Metastatic Breast Carcinoma in the Ovary (tissue), 3 donors: Measurements from ENCODE around the genes CCL22, CCL17, ADGRG3, KIFC3 and TEPP.

DNA sequence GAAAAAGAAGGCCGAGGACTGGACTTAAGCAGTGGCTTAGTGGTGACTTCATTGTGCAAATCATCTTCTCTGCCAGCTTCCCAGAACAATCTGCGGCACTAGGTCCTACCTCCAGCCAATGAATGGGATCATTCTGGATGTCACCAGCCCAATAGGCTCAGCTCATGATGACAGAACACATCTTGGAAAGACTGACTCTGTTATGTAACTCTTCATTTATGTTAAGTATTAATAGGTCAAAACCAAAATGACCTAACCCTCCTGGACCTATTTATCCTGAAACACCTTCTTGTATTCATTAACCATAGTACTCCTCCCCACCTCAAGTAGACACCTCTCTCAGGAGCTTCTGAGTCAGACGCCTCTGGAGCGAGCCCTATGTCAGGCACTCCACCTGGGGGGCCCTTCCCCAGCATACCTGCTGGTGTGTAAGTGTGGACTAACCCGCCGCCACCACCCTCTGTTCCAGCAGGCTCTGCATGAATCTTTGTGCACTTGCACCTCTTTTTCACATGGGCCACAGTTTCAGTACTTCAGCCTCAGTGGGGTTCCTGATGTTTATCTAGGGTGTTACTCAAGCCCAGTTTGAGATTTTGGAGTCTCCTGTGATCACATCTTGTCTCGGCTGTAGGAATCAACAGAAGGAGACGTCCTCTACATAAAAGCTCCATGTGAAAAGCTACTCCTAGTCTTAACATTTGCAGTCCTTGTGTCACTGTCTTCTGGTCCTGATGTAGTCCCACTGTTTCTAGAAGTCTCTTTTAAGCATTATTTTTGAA is 7.3 kb downstream of the ARL2BP start:
- PRO-cap, 3 experiments: no peak in any of the 3 experiments

GRCh38 chr16:57300370-57300913 is 16.0 kb upstream of the PLLP start:
- PRO-cap, 3 experiments: peak in 3 of 3 experiments; most common plus-strand start chr16:57300745 (in 1); most common minus-strand start chr16:57300567 (in 3)

- PRO-cap, 3 experiments: no peak in any of the 3 experiments
These were observed at the start of gene CCL22 for GRCh38 chr16:57358610-57359047. Gene CCL22, plus strand, starts transcription at chr16:57358783.

DNA sequence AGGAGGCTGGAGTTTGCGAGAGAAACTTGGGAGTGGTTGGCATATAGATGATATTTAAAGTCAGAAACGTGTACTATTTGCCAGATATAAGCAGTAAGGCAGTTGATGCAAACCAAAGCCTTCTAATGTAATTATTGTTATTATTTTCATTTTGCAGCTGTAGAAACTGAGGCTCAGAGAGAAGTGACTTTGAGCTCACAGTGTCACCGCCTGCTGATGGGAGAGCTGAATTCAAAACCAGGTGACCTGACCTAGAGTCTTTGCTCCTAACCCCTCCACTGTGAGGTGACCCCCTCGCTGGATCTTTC is at the start of gene CCL17:
Gene CCL17, plus strand, starts transcription at position 172 of the 308 bp plus-strand sequence.
- PRO-cap, 3 experiments: no peak in any of the 3 experiments

DNA sequence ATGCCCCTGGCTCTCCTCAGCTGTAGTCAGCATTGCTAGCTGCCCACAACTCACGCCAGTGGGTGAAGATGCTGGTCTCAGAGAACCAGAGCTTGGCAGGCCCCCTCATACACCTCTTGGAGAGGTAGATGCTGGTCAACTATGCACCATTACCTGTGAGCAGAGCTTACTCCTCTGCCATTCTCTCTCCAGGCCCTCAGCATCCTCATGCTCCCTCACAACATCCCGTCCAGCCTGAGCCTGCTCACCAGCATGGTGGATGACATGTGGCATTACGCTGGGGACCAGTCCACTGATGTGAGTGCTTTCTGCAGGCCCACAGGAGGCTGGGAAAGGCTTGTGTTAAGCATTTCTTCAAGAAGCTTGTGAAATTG is 4.4 kb upstream of the POLR2C start:
- PRO-cap, 3 experiments: no peak in any of the 3 experiments

DNA sequence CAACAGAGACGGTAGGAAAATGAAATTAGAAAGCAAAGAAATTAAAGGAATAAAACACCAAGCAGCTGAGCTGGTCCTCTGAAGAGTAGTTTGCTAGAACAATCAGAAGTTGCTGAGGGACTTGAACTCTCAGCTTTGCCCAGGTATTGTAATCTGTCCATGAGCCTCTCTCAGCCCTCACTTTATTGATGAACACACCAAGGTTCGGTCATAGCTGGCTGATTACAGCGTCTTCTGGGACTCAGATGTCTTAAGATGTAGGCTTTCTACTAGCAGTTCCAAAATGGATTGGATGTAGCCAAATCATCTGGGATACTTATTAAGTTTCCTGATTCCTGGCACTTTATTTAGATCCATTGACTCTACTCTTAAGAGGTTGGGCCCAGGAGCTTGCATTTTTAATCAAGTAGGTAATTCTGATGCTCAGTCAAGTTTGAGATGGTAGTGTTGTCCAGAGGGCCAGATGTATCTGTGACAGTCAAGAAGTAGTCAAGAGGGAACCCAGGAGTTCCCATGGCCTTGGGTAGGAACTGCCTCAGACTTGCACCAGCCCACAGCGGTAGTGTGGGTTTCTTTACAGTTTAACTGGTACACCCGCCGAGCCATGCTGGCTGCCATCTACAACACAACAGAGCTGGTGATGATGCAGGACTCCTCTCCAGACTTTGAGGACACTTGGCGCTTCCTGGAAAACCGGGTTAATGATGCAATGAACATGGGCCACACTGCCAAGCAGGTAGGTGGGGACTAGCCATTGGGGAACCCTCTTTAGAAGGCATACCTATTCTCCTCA is 3.3 kb upstream of the POLR2C start:
- PRO-cap, 3 experiments: no peak in any of the 3 experiments

GRCh38 chr16:57528718-57529776 is 7.3 kb downstream of the CCDC102A start:
- PRO-cap, 3 experiments: no peak in any of the 3 experiments

DNA sequence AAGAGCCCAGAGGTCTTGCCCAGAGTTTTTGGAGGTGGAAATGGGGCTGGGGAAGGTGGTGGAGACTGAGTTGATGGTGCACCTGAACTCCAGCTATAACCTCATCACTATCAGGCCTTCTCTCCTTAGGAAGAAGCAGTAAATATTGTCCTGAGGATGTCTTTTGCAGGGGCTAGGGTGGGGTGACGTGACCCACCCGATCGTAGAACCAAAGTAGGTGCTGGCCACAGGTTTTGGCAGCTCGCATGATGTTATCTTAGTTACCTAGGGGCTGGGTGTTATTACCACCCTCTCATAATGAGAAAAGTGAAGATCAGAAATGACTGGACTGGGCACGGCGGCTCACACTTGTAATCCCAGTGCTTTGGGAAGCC is 1.6 kb upstream of the CCDC102A start:
- PRO-cap, 3 experiments: no peak in any of the 3 experiments

DNA sequence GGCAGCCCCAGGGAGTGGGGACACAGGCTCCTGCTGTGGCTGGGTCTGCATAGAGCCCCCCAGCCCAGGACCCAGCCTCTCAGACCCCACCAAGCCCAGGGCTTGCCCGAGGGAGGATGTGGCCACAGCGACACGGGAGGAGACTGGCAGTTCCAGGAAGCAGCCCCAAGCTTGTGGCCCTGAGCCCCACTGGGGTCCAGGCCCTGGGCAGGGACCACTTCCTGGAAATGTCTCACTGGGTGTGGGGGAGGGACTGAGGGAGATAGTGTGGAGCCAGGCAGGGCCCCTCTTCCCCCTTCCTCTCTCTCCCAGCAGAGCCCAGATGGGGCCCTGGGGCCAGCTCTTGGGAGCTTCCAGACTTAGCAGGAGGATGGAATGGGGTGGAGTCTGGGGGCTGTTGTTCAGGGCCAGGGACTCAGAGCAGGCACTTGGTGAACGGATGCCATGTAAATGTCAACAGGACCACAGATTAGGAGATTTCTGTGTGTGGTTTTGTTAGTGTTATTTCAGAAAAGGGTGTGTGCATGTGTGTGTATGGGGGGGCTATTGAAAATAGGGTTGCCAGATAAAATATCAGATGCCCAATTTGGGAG is 35.4 kb downstream of the ADGRG5 start:
- PRO-cap, 3 experiments: no peak in any of the 3 experiments

- PRO-cap, 3 experiments: no peak in any of the 3 experiments
These were observed at the start of gene ADGRG3 for GRCh38 chr16:57667949-57669100. Gene ADGRG3, plus strand, starts transcription at chr16:57668306.

DNA sequence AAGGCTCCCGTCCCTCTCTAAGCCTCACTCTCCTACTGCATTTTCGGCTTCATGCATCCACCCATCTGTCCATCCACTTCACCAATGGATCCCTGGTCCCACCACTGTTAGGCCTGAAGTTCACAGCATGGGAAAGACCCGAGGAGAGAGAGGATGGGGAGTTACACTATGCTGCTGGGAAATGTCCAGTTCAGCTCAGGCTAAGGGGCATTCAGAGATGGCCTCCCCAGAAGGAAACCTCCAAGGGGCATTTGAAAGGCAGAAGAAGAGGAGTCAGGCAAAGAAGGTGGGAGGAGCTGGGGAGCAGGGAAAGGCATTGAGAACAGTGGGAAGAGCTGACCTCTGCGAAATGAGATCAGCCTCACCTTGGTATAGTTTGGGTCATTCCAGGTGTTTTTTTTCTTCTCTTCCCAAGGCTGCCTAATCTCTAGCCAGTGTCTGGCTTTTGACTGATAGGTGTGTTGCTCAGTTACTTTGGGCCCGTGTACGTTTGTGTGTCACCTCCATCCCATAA is 11.7 kb upstream of the DRC7 start:
- PRO-cap, 3 experiments: peak in 1 of 3 experiments; most common minus-strand start position 324 of the sequence (in 1)

GRCh38 chr16:57688509-57689363 is 5.9 kb upstream of the DRC7 start:
- PRO-cap, 3 experiments: no peak in any of the 3 experiments

GRCh38 chr16:57769609-57769993 is 32.7 kb downstream of the KIFC3 start:
- PRO-cap, 3 experiments: no peak in any of the 3 experiments

GRCh38 chr16:57776610-57777197 is 25.6 kb downstream of the KIFC3 start:
- PRO-cap, 3 experiments: no peak in any of the 3 experiments

- PRO-cap, 3 experiments: peak in 2 of 3 experiments; most common plus-strand start chr16:57802597 (in 1); most common minus-strand start chr16:57802485 (in 1)
These were observed at the start of gene KIFC3 for GRCh38 chr16:57802226-57802887. Gene KIFC3, minus strand, starts transcription at chr16:57802491.

GRCh38 chr16:57834884-57835382 is 32.6 kb upstream of the KIFC3 start:
- PRO-cap, 3 experiments: no peak in any of the 3 experiments

- PRO-cap, 3 experiments: no peak in any of the 3 experiments
These were observed 79.0 kb downstream of the CNGB1 start for GRCh38 chr16:57891928-57892275.

DNA sequence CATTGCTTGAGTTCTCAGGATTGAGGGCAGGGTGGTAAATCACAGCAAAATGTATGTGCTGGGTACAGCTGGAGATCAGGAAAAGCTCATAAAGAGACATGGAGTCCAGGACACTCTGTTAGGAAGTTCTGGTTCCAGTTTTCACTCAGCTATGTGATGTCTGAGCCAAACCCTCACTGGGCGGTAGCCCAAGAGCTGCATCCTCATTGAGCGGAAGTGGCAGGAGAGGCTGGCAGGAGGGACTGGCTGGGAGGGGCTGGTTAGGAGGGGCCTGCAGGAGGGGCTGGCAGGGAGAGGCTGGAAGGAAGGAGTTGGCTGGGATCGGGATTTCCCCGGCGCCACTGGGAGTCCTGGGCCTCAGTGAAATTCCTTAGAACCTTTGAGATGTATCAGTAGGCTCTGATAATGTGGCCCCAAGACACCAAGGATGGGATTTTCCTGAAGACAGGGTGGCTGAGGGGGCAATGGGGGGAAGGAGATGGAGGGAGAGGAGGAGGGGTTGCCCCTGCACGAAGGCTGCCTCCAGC is 32.0 kb downstream of the CNGB1 start:
- PRO-cap, 3 experiments: no peak in any of the 3 experiments

DNA sequence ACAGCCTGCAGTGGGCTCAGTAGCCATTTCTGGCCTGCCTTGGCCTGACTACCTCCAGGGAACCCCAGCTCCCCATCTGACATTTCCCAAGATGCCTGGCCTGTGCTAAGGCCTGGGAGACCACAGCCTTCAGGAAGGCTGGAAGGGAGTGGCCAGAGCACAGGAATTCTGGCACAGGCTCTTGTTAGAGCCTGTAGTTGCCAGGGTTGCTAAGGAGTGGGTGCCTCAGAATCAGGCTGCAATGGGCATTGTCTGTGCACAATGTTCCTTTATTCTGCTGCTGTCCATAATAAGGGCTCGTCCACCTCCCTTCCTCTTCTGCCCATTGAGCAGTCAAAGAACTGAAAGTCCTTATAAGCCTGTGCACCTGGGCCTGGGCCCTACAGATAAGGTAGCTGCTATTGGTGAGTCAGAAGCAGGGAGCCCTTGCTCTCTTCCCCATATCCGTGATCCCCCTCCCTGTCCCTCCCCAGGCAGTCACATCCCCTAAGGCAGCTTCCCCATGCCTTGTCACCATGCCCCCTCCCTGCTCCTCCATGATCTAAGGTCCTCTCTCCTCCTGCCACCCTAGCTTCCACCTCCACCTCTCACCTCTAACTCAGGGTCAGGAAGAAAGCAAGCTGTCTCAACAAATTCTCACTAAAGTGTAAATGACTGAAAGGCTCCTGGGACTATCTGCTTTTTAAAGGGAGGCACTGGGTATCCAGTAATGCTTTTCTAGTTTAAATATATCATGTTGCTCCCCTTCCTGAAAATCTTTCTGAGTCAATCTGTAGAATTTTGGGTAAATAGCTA is at the start of gene TEPP:
Gene TEPP, plus strand, starts transcription at position 314 of the 795 bp plus-strand sequence.
- PRO-cap, 3 experiments: no peak in any of the 3 experiments

DNA sequence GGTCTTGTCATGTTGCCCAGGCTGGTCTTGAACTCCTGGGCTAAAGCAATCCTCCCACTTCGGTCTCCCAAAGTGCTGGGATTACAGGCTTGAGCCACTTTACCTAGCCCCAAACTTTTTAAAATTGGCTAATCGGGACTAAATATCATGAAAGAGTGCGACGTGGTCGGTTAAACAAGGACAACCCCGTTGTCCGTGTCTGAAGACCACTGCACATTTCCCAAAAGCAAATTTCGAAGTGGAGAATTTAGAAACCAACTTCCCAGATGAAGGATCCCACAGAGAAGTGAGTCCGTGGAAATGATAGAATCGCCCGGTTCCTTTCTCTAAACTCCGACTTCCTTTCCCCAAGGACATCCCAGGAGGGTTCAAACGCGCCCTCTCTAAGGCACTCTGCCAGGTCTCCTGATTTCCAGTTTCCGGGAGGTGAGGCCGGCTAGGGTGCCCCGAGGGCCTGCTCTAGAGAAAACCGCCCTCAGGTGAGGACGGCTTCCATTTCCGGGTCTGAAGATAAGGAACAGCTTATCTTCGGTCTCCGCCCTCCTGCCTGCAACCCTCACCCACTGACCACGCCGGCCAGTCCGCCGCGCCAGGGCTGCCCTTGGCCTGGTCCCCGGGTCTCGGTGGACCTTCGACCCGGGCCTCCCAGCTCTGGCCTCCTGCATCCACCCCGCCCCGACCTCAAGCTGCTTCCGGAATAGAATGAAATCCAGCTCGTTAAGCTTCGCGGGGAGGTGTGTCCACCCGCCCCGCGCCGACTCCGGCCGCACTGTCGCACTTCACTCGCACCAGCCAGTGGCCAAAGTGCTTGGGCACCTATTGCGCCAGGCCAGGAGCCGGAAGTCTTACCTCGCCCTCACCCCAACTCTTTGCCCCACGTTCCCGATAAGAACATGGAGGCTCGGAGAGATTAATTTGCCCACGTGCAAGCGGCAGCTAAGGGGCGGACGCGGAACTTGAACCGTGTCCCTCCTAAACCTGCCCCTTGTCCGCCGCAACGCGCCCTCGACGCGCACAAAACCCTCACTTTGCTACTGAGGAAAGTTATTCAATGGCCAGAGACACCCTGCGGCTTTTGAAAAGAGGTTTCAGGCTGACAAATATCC is 962 bp upstream of the MMP15 start:
- PRO-cap, 3 experiments: peak in 1 of 3 experiments; most common plus-strand start position 684 of the sequence (in 1); most common minus-strand start position 683 of the sequence (in 1)